ENCODE measurements around a stretch of chr2.

DNA sequence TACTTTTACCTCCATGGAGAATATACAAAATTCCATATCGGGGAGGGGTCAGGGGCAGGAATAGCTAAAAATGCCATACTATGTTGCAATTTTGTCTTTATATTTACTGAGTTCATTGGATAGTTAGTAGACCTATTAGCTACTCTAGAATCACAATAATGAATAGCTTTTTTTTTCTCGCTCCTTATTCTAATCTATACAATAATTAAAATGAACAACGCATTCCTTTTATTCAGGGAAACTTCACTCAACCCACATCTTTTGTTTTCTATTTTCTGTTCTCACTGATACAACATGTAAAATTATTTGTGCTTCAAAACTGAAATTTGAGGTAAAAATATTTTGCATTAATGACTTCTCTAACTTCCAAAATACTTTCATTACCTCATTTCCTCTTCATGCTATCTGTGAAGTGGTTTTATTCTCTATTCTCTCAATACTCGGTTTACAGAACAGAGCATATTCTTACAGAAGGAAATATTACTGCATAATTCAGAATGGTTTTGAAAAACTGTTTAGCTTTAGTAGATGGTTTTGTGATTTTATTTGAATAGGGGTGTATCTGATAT is 51.2 kb upstream of the PEX13 start:
- RRBS: no CpG with 5 or more reads among the region's 4 CpGs

- RRBS: no CpG with 5 or more reads among the region's 4 CpGs
These were observed 45.8 kb downstream of the C2orf74 start for GRCh38 chr2:61207701-61208308.

- RRBS: no CpG with 5 or more reads among the region's 9 CpGs
These were observed 53.8 kb downstream of the USP34 start for GRCh38 chr2:61416906-61417594.

DNA sequence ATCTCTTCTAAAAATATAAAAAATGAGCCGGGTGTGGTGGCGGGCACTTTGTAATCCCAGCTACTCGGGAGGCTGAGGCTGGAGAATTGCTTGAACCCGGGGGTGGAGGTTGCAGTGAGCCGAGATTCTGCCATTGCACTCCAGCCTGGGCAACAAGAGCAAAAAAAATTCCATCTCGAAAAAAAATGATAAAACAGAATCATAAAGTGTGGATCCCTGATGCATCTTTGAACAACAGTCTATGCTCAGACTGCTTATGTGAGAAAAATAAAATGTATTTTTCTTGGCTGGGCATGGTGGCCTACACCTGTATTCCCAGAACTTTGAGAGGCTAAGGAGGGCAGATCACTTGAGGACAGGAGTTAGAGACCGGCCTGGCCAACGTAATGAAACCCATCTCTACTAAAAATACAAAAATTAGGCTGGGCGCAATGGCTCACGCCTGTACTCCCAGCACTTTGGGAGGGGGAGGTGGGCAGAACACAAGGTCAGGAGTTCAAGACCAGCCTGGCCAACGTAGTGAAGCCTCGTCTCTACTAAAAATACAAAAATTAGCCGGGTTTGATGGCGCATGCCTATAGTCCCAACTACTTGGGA is 3.3 kb upstream of the USP34 start:
- RRBS: no CpG with 5 or more reads among the region's 14 CpGs

GRCh38 chr2:61491899-61493123 is 21.4 kb upstream of the USP34 start:
- RRBS: no CpG with 5 or more reads among the region's 9 CpGs

DNA sequence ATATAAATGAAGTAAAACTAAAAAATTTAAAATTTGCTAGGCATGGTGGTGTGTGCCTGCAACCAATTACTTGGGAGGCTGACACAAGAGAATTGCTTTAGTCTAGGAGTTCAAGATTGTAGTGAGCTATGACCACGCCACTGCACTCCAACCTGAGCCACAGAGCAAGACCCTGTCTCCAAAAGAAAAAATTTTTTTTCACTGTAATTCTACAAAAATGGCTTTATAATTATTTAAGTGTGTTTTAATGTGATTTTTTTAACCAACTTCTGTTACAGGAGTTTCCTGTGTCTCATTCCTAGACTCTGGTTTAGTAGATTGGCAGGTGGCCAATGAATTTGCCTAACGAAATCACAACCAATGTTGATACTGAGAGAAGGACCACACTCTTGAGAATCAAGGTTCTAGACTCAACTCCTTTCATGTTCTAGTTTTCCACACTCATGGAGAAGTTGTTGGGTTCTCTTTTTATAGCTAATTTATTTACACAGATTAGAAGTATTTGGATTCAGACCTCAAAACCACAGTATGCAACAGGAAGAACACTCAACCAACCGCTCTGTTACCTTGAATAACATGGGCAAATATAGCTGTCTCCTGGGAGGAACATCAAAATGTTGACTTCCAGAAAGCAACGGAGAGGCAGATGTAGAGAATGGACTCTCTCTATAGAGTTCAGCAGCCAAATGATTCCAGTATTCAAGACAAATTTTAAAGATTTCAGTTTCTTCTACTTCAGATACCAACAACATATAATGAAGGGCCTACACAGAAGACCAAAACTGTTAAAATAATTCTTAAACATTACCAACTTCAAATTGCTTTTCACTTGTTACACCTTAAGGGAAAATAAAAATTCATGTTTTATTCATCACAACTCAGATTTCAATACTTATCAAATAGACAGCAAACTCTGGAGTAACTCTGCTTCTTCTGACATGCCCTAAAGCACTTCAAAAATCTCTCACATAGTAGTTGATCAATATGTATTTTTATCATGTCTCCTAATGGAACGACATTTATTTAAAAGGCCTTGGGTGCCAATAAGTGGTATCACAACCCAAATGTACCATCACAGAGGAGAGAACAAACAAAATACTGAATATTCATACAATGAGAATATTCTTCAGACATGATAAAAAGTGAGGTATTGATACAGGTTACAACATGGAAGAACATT is 22.8 kb upstream of the USP34 start:
- RRBS: no CpG with 5 or more reads among the region's 5 CpGs

DNA sequence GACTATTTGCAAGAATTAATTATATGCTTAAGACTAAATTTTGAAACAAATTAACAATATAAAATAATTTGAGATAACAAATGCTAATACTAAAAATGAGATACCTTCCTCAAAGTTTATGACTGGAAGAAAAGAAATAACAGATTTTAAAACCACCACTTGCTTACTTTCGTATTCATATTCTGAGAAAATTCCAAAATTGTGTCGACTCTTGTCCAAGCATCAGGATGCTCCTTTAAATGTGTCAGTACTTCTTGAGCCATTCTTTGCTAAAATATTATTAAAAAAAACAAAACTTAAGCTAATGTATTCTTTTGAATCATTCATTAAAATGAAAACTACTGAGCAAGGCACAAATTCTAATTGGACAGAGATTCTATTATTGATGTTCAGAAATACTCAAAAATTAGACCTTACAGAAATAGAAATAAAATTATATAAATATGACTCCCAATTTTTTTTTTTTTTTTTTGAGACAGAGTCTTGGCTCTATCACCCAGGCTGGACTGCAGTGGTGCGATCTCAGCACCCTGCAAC is 11.8 kb downstream of the XPO1 start:
- RRBS: no CpG with 5 or more reads among the region's 3 CpGs

GRCh38 chr2:61670945-61671624 is 132.9 kb upstream of the XPO1 start:
- RRBS: no CpG with 5 or more reads among the region's 3 CpGs

GRCh38 chr2:61710747-61711038 is 143.2 kb downstream of the FAM161A start:
- RRBS: no CpG with 5 or more reads among the region's 4 CpGs

DNA sequence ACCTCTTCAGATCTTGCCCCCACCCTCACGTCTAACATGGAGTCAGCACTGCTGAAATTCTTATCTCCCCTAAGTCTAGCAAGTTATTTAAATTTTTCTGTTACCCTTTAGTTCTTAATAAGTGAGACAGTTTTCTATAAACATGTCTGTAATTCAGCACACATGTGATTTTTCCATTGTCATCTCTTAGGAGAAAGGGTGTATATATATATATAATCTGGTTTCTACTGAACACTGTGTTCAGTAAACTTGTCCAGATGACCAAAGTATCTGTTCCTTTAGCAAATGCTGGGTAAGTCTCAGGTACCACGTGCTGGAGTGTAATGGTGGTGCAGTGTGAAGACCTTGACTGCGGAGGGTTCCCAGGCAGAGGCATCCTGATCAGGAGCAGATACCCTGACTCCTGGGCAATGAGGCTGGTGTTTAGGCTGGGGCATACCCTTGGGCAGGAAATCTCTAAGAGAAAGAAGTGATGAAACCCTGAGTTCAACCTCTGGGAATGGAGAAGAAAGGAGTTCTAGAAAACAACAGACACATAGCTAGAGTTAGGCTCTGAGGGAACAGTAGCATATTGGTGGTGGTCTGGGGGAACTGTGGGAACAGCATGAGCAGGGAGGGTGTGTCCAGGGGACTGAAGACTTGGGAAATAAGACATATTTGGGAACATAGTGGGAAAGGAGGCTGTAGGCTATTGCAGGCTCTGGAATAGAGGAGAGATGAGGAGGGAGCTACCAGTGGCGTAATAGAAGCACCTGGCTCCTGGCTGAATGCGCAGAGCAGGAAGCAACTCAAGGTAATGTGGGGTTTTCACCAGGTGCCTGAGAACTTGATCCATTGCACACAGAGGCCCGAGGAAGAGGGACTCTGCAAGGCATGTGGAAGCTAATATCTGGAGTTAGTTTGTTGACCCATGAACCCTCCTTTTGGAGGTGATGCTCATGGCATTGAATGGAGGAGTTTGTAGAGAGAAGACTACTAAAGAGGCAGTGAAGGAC is 18.0 kb downstream of the B3GNT2 start:
- RRBS: no CpG with 5 or more reads among the region's 6 CpGs

- RRBS: no CpG with 5 or more reads among the region's 6 CpGs
These were observed 99.6 kb downstream of the TMEM17 start for GRCh38 chr2:62406358-62406800.

- RRBS: no CpG with 5 or more reads among the region's 14 CpGs
These were observed 55.3 kb downstream of the TMEM17 start for GRCh38 chr2:62450436-62451447.

- RRBS: 34% methylated on average over 7 of the region's 24 CpGs
These were observed 30.6 kb downstream of the TMEM17 start for GRCh38 chr2:62475135-62476146.

DNA sequence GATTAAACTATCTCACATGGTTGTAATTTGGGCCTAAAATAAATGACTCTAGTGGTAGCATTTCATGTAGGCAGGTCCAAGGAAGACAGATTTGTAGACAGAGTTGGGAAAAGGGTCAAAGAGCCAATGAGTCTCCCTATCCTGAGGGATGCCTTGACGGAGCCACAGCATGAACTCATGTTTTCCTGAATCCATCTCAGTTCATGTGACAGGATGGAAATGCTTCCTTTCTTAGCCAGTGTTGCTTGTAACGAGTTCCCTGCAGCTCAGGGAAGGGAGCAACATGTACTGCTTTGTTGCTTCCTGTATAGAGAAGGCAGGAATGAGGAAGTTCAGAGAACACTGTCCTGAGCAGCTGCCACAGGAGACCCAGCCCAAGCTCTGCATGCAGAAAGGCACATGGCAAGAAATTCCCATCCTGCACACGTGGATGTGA is 27.9 kb downstream of the TMEM17 start:
- RRBS: no CpG with 5 or more reads among the region's 3 CpGs

DNA sequence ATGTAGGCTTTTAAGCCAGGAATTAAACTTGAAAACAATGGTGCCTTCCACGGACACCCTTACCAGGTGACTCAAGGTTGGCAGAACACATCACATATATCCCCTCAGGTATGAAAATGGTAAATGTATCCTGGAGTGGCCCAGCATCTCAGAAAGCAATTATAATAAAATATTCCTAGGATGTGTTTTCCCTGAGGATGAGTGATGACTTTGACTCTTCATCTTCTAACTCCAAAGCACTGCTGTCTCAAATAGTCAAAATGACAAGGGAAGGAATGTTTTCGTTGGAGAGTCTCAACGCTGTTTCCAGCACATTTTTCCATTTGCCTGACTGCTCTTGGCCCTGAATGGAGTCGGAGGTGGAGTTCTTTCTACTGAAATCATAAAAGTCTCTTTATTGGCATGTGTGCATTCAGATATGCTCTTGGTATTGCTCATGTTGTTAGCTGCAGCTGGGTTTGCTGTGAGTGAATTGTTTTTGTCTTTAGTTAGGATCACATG is 17.0 kb downstream of the TMEM17 start:
- RRBS: no CpG with 5 or more reads among the region's 4 CpGs

- RRBS: no CpG with 5 or more reads among the region's 3 CpGs
These were observed 72.8 kb upstream of the TMEM17 start for GRCh38 chr2:62578781-62579223.

GRCh38 chr2:62903362-62903814 is 147.2 kb upstream of the OTX1 start:
- RRBS: no CpG with 5 or more reads among the region's 2 CpGs

DNA sequence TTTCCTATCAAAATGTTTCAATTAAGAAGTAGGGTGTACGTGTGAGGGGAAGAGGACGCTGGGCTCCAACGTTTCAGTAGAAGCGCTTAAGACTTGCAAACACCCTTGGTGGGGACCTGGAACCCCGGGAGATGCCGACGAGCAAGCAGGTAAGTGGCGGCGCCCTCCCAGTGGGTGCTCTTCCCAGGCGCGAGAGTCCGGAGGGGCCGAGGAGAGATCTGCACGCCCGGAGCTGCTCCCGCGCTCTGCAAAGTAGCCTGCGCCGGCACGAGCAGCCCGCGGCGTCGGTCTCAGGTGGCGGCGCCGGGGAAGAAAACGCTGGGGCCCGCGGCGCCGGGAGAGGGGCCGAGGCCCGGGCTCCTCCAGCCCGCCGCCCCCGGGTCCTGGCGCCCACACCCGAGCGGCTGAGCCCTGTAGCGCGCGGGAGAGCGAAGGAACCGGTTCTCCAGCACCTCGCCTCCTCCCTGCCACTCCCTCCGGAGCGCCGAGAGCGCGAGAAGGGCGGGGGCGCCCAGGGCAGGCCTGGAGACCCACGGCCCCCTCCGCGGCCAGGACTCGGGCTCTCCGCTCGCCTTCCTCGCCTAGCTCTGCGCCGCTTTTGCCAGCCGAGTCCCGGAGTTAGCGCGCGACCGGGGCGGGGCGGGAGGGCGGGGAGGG is 498 bp upstream of the OTX1 start:
- RRBS: 3% methylated on average over 29 of the region's 71 CpGs

DNA sequence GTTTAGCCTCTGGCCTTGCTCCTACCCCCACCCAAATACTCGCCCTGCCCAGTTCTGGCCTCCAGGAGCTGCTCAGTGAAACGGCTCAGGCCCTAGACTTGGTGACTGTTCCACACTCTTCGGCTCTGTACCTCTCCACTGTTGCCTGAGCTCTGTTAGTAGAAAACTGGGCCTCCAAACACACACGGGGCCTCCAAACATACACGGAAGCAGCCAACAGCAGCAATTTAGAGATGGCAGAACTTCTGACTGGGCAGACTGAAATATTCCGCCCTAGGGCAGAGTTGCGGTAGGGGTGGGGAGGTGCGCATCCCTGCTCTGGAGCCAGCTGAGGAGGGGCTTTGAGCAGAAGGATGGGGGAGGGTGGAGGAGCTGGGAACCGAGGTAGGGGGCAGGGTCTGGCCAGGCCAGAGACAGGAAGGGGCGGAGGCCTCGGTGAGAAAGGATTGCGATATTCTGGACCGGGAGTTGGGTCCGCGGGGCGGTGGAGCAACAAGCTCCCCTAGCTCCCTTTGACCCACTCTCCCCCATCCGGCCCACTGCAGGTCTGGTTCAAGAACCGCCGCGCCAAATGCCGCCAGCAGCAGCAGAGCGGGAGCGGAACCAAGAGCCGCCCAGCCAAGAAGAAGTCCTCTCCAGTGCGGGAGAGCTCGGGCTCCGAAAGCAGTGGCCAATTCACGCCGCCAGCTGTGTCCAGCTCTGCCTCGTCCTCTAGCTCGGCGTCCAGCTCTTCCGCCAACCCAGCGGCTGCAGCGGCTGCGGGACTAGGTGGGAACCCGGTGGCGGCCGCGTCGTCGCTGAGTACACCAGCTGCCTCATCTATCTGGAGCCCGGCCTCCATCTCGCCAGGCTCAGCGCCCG is 4.6 kb downstream of the OTX1 start:
- RRBS: 8% methylated on average over 15 of the region's 46 CpGs

DNA sequence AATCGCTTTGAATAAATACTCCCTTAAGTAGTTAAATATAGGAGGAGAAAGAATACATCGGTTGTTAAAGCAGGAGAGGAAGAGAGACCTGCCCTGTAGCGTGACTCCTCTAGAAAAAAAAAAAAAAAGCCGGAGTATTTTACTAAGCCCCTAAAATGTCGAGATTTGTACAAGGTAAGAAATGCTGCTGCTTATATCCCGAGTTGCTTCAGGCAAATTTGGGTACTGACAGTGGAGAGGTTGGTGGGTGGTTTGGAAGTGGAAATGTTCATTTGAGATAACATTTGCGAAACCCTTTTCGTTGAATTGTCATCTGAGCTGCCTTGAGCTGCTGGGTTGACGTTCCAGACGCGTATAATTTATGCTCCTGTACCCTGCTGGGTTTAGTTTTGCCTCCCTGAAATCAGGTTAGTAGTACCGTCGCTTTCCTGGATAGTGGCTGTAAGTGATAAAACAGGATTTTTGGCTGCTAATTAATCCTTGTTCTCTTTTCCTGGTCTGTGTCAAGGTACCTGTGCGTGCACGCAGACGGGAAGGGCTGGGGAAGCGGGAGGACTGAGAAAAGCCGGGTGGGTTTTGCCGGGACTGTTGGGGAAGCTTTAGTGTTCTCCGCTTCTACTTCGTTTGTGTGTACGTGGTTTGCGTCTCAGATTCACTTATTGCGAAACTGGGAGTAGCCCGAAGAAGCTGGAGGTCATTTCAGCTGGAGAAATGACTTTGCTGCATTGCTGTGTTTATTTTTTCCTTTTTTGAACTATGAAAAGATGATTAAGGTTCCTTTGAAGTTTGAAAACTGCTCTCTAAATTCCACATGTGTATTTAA is 546 bp downstream of the UGP2 start:
- RRBS: no CpG with 5 or more reads among the region's 25 CpGs

Data from GM19240 (cell line).